ENCODE measurements around the gene C1orf94.

DNA sequence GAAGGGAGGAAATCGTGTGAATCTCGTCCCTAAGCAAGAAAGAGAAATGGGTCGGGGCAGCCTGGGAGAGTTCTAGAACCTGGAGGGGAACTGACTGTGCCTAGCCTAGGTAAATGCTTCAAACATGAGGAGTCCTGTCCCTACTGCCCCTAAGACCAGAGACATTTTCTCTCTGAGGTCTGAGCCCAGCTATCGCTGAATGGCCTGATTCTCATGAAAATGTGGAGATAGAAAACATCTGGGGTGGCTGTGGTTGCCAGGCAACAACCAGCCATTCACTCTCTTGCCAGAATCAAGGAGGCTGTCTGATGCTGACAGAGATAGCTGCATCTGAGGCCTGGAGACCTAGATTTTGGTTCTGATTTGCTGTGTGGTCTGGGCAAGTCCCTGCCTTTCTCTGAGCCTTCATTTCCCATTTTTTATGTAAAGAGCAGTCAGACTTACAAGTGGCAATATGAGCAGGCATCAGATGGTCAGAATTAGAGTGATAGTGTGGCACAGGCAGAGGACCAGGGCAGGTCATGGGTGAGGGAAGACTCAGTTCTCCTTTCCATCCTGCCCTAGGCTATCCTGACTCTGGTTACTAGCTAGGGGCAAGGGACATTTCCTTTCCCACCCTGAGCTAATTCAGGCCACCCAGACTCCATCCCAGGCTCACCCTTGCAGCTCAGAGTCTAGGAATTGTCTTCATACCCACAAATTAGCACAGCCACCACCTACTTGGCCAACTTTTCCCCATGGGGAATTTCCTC, 19.9 kb upstream of the RNF19B start:
- RRBS: no CpG with 5 or more reads among the region's 4 CpGs

GRCh38 chr1:33099200-33099926, 18.4 kb downstream of the AZIN2 start:
- RRBS: no CpG with 5 or more reads among the region's 12 CpGs

DNA sequence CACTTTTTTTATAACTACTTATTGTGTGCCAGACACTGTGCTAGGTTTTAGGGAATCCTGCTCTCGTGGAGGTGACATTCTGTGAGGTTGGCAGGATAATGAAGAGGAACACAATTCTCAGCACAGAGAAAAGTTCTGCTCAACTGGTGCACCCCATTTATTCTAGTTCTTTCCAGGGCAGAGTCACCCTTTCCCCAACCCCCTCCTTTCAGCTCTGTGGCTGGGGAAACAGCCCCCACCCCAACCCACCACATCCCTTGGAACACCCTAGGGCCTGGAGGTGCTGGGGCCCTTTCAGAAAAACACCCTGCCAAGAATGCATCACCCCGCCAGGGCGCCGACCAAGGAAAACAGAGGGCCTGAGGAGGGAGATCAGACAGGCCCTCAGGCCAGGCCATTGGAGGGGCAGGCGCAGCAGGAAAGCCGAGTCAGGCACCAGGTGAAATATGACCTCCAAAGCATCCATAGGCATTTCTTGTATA, 18.4 kb downstream of the TRIM62 start:
- RRBS: no CpG with 5 or more reads among the region's 6 CpGs

DNA sequence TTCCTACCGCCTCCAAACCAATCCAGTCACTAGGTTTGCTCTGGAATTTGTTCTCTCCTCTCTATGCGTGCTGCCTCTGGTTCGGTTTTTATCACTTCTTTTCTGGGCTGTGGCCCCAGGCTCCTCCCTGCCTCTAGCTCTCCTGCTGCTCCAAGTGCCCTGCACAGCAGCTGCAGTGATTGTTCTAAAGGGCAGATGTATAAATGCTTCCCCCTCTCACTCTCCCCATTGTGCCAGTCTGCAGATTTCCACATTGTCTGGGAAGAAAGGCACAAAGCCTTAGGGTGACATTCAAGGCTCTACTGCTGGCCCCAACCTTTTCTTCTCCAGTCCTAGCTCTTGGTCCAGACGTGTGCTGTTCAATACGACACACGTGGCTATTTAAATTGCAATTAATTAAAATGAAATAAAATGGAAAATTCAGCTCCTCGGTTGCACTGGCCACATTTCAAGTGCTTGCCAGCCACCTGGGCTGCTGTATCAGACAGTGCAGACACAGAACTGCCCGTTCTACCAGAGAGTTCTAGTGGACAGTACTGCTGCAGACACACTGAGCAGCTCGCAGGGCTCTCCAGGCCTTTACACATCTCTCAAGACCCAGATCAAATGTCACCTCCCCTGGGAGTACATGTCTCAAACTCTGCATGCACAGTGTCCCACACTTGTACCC, 12.4 kb downstream of the TRIM62 start:
- RRBS: no CpG with 5 or more reads among the region's 9 CpGs

- RRBS: no CpG with 5 or more reads among the region's 7 CpGs
Measured at GRCh38 chr1:33239557-33239809, 16.8 kb upstream of the ZNF362 start.

GRCh38 chr1:33459714-33460367, 12.6 kb upstream of the ZSCAN20 start:
- RRBS: no CpG with 5 or more reads among the region's 5 CpGs

- RRBS: no CpG with 5 or more reads among the region's 6 CpGs
Measured at GRCh38 chr1:33758499-33759151, 105.3 kb upstream of the HMGB4 start.

- RRBS: 42% methylated on average over 10 of the region's 41 CpGs
Measured at GRCh38 chr1:34176554-34177083, at the start of gene C1orf94. Gene C1orf94 (plus strand): TSS chr1:34176907.

DNA sequence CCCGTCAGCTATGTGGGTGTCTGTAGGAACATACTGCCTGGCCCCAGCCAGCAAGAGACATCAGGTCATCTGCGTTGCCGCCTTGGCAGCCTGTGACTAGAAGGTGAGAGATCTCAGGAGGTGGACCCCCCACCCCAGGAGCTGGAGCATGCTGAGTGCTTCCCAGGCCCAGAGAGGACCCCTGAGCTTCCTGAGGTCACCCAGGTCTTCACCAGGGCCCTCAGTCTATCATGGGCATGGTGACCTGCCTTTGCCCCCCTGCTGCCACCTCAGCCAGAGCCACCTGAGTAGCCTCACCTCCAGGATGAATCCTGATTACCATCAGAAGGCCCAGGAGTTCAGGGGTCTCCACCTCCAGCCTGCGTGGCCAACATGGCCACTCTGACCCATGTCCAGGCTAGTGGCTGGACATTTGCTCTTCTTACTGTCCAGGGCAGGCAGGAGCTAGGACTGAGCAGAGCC, 250.6 kb downstream of the C1orf94 start:
- RRBS: no CpG with 5 or more reads among the region's 4 CpGs

GRCh38 chr1:34930164-34930876, 870 bp upstream of the DLGAP3 start:
- RRBS: 12% methylated on average over 6 of the region's 37 CpGs

GRCh38 chr1:35172912-35173796, 19.8 kb downstream of the SFPQ start:
- RRBS: no CpG with 5 or more reads among the region's 4 CpGs

- RRBS: 2% methylated on average over 6 of the region's 15 CpGs
Measured at GRCh38 chr1:35192795-35192951, 272 bp downstream of the SFPQ start.

DNA sequence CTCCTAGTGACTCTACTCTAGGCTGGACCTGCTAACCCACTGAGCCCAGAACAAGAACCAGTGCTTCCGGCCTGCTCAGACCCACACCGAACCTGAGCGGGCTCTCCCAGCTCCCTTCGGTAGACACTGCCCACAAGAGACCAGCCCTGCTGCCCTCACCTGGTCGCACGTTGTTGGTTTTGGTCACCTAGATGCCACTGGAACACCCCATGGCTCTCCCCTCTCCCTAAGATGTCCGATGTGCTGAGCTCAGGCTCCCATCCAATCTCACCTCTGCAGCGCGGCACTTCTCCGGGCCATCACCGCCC, 120.3 kb downstream of the KIAA0319L start:
- RRBS: no CpG with 5 or more reads among the region's 11 CpGs

DNA sequence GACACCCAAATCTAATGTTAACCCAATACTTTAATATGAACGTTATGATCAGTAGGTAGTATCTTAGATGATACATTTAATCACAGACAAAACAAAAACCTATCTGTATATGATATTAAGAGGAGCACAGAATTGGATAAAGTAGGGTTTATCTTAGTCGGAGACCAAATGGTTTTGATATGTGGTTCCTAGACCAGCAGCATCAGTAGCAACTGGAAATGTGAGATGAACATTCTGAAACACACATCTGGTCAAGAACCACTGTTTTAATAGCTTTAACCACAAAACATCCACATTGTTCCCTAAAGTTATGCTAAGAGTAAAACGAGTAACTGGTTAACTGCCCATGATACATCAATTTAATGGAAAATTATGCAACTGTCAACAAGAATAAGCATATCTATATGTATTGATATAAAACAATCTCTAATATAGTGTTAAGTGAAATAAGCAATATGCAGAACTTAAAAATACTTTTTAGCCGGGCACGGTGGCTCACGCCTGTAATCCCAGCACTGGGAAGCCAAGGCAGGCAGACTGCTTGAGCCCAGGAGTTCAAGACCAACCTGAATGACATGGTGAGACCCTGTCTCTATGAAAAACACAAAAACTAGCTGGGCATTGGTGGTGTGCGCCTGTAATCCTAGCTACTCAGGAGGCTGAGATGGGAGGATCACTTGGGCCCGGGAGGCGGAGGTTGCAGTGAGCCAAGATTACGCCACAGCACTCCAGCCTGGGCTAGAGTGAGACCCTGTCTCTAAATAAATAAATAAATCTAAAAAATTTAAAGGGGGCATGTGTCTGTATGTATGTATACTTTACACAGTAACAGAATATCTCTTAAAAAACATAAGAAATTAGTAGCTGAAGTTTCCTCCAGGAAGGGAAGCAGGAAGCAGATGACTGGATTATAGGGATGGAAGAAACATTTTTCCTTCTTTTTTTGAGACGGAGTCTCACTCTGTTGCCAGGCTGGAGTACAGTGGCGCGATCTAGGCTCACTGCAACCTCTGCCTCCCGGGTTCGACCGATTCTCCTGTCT, 28.8 kb downstream of the TFAP2E start:
- RRBS: no CpG with 5 or more reads among the region's 16 CpGs

DNA sequence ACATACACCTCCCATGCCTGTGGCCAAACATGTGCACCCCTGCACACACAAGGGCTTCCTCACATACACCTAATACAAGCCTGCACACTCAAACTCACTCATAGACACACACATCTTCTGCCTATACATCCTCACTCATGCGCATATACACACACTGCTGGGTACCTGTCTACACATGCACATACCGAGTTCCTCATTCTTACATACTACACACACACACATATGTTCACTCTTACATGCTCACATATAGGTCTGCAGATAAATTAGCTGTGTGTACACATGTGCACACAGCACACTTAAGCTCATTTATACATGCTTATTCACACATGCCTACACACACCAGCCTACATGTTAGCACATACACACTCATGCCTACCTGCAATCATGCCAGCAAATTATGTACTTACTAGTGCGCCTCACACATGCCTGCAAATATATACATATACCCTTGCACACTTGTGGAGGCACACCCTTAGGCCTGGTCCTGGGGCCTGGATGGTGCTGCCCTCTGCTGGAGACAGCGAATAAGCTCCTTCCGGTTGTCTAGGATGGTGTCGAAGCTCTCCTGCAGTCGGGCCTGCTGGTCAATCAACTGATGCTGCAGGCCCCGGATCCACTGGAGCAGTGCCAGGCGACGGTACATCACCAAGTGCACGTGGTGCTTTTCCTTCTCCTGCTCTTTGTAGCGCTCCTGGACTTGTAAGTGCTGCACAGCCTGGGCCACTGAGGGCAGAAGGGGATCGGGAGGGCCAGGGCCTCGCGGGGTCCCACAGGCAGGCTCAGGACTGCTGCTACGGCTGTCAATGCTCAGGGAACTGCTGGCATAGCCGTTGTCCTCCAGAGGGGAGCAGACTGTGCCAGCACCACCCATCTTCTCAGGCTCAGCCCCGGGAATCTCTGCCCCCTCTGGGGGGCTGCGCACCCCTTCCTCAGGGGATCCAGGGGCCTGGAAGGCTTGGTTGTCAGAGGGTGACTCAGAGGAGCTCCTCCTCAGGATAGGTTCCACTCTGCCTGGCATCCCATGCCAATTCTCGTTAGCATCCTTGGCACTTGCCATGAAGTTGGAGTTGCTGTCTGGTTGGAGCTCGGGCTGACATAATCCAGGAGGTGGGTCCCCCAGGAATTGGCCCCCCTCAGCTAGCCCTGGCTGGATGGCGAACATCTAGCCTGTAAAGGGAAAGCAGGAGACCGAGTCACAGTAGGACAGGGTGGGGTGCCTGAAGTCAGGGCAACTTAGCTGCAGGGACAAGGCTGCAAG, 3.1 kb downstream of the C1orf216 start:
- RRBS: 22% methylated on average over 3 of the region's 23 CpGs

DNA sequence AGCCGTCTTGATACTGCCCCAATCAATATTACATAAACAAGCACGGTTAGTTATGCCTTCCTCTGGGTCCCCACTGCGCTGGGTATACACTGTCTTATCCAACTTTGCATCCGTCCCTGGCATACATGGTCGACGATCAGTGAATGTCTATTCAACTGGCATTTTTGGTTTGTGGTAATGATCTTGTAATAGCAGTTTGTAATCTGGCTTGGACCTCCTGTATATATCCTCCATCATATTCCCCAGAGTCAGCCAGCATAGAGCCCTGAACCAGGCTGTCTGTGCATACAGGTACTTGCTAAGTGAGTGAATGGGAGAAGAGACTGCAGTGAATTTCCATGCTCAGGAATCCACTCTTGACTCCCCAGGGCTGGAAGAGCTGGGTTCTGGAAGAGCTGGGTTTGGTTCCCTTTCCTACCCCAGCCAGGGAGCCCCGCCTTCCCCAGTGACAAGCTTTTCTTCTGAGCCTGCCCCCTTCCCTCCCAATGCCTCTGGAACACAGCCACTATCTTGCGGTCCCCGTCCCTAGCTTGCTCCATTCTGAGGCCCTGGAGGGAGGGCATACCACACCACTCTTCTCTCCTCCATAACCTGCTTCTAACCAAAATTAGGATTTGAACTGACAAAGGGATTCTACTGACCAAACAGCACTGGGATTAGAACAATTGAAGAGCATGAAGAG, 992 bp downstream of the C1orf216 start:
- RRBS: no CpG with 5 or more reads among the region's 9 CpGs

GRCh38 chr1:35853366-35853848, 29.6 kb upstream of the AGO1 start:
- RRBS: no CpG with 5 or more reads among the region's 10 CpGs

- RRBS: no CpG with 5 or more reads among the region's 7 CpGs
Measured at GRCh38 chr1:35924281-35925089, 6.4 kb upstream of the AGO3 start.

- RRBS: no CpG with 5 or more reads among the region's 3 CpGs
Measured at GRCh38 chr1:35982266-35983227, 51.6 kb downstream of the AGO3 start.

- RRBS: no CpG with 5 or more reads among the region's 5 CpGs
Measured at GRCh38 chr1:36066513-36067209, 17.2 kb upstream of the TEKT2 start.